Tongue (tissue), 2 donors: Measurements from ENCODE around the gene ATIC.

DNA sequence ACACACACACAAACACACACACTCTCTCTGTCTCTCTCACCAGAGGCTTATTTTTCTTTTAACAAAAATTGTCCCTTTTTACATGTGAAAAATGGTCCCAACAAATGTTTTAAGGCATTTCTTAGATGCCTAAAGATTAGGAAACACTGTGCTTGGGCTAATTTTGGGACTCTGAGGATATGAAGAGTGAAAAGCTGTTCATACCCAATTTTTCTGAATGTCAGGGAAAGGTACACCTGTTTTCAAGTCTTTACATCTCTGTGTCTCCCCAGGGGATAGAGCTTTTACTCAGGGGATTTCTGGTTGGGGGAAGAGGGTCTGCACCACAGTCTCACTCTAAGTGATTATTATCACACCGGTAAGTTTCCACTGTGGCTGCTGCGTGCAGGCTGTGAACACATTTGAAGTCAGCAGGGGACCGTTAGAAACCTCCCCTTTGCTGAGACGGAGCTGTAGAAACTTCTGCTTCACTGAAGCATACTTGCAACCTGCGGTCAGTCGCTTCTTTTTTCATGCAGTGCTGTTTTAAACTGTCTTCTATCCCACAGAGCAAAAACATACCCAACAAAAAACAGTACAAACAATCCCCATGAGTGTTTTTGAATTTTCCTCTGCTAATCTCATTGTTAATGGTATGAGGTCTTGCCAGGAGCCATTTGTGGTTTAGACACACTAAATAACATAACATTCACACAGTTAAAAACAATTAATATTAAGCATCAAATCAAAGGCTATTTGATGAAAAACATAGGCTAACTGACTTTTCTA lies 51.2 kb upstream of the SPAG16 start:
- RAMPAGE, long total RNA: no peak

- RAMPAGE, long total RNA: no peak
Observed at GRCh38 chr2:213237704-213238215, 46.5 kb upstream of the SPAG16 start.

- RAMPAGE, long total RNA: no peak
Observed at GRCh38 chr2:215311588-215312820, at the start of gene ATIC. Gene ATIC (plus strand): TSS chr2:215312059.

- RAMPAGE, long total RNA: no peak
Observed at GRCh38 chr2:215360491-215361711, 49.0 kb downstream of the ATIC start.

GRCh38 chr2:215367851-215368132 lies 55.9 kb downstream of the ATIC start:
- RAMPAGE, long total RNA: no peak

- RAMPAGE, long total RNA: no peak
Observed at GRCh38 chr2:215378134-215378520, 57.7 kb downstream of the FN1 start.

DNA sequence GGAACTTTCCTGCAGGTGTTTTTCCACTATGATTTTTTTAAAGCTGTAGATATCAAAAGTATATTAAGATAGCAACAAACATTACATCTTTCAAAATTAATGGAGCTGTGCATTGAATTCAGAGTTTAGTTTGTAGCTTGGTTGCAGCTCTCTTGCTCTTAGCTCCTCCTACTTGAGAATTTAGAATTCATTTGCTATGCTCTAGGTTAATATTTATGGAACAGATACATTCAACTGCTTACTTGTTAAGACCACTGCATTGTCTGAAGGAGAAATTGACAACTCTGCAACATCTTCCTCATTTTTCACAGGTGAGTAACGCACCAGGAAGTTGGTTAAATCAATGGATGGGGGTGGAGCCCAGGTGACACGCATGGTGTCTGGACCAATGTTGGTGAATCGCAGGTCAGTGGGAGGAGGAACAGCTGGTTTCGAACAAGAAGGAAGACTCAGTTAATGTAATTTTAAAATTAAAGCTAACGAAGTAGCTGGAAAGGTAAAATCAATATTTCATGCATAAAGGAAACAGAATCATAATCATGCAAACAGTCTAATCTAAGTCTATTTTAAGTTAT lies 44.4 kb downstream of the FN1 start:
- RAMPAGE, long total RNA: no peak

DNA sequence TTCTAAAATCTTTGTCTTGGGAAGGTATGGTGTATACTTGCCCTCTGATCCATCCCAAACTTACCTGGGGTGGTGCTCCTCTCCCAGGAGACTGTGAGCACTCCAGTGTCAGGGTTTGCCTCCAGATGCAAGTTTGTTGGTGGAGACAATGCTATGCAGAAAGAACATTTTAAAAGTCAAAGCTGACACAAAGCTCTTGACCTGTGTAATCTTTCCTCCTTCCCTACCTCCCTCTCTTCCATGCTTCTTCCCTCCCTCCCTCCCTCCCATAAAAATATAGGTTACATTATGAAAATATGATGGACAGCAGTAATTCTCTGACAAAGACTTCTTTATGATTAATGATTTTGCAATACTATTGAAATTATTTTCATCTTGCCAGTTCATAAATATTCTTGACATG lies 38.8 kb downstream of the FN1 start:
- RAMPAGE, long total RNA: no peak

DNA sequence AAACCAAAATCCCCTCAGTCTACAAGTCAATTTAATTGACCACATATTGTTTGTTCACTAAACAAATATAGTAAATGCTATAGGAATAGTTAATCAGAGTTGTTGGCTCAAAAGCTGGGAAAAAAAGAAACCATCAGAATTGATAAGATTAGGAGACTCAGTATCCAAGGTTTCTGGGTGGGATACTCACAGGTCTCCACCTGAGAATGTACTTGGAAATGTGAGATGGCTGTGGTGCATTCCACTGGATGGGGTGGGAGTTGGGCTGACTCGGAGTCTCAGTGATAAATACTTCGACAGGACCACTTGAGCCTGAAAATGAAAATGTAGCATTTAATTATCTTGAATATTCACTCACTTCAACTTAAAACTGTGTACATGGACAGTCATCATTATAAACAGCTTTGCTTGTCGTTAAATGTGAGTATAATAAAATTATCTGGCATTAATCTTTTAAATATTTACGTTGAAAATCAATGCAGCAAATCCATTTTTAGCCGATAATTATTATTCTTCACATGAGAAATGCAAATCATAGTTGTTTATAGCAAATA lies 21.1 kb downstream of the FN1 start:
- RAMPAGE, long total RNA: no peak

GRCh38 chr2:215415201-215415656 lies 20.6 kb downstream of the FN1 start:
- RAMPAGE, long total RNA: no peak

- RAMPAGE, long total RNA: no peak
Observed at GRCh38 chr2:215505315-215505875, 69.5 kb upstream of the FN1 start.

GRCh38 chr2:215843369-215844023 lies 169.9 kb downstream of the MREG start:
- RAMPAGE, long total RNA: no peak

DNA sequence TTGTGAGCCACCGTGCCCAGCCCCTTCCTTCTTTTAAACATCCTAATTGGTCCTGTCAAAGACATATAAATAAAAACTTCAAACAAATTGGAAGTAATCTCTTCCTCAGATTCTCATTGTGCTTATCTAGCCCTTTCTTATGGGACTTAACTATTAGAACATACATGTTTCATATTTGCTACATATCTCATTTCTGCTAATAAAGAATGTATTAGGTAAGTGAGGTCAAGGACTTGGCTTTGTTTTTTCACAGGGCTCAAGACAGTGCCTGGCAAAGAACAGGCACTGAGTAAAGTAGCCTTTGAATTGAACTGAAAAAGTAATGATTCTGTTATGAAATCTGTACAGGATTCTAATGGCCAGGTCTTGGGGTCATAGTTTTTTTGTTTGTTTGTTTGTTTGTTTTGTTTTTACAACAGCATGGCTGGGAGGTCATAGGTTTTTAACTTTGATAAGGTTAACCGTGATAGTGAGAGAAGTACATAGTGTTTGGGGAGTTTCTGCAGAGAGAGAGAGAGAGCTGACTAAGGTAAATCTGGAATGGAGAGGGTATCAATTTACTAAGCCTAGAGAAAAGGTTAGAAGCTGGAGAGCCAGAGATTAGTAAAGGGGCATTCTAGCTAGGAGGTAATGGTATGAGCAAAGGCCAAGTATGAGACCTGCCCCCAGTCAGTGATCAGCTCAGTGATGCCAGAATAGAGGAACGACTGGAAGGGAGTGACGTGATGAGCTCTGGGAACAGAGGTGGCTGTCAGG lies 25.7 kb downstream of the XRCC5 start:
- RAMPAGE, long total RNA: no peak

GRCh38 chr2:216339717-216340784 lies 32.2 kb downstream of the MARCHF4 start:
- RAMPAGE, long total RNA: no peak

GRCh38 chr2:216371019-216371785 lies 1.1 kb downstream of the MARCHF4 start:
- RAMPAGE, long total RNA: no peak

DNA sequence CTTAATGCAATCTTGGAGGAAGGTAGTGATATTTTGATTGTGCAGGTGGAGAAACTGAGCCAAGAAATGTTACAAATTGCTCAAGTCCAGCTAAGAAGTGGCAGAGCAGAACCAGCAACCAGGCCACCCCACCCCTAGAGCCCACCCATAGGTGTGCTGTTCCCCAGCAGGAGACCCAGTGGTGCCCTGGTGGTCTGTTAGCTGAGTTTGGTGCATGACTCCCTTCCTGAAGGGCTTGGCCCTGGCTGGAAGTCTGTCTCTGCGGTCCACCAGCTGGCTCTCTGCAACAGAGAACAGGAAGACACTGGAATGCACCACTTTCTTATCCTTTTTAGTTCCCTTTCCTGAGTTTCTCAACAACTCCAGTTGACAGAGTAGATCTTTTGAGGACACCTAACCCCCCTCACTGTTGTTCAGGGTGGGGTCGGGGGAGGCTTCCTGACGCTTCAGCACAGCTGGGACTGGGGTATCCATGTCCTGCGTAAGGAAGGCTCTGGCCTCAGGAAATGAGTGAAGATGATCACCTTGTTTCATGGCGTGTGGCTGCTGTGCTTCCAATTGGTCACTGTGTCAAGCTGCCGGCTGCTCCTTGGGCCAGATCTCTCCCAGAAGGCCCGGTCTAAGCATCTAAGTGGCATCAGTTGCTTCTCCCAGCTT lies 11.9 kb upstream of the RPL37A start:
- RAMPAGE, long total RNA: no peak

- RAMPAGE, long total RNA: no peak
Observed at GRCh38 chr2:216492204-216492656, 6.4 kb upstream of the RPL37A start.

DNA sequence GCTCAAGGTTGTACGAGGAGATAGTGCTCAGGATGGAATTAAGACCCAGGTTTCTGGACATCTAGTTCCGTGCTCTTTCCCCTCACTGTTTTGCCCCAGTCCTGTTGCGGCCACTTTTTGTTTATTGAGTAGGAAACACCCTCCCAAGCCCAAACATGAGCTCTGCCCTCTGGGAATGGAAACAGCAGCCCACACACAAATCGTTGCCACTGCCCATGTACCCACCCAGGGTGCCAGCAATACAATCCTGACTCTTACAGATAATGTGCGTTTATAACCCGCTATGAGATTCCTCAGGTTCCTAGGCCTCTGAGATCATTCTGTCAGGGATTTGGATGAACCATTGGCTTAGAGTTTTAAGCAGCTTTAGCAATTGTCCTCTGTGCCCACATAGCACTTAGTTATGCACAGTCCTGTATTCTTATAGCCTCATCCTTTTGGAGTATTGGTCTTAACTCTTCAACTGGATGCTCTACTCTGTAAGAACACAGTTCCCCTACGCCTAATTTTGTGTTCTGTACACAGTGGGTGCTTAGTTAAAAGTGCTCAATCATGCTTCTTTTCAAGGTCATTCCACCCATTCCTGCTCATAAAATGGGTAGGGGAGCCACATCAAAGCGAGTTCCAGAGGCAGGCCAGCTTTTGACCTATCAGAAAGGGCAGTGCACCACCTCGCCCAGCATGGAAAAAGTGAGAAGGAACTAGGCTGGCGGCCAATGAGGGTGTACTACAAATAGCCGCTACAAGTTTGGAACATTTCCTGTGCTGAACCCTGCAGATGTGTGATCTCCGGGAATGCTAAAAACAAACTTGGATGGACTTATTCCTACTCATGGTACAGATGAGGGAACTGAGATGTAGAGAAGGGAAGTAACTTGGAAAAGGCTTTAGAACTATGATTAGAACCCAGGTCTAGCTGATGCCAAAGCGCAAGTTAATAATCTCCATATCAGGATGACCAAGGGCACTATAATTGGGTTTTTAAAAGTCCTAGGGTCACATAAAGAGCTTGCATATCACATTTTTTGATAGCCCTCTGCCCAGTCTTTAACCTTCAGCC lies 60.2 kb upstream of the IGFBP2 start:
- RAMPAGE, long total RNA: no peak

- RAMPAGE, long total RNA: no peak
Observed at GRCh38 chr2:216632228-216632955, 828 bp upstream of the IGFBP2 start.

DNA sequence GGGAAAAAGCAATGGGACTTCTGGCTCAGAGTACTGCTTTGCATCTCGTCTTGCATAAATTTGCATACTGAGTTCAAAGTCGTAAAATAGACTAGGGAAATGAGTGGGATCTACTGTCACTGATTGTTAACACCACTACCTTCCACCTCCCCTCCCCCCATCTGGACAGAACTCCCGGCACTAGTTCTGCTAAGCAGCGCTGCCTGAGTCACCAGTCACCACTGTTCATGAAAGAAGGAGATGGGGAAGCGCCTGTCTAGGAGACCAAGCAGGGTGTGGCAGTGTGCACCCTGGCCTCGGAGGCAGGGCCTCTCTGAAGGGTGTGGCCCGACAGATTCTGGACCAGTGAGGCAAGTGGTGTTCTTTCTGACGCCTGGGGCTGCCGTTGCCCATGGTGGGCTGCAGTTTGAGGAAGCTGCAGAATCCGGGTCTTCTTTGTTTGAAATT lies 3.9 kb downstream of the IGFBP2 start:
- RAMPAGE, long total RNA: no peak